Natural killer cell (primary cell): ENCODE data around the gene C1orf115.

GRCh38 chr1:214475976-214476997 is 75.1 kb downstream of the PTPN14 start:
- PRO-cap: no peak

DNA sequence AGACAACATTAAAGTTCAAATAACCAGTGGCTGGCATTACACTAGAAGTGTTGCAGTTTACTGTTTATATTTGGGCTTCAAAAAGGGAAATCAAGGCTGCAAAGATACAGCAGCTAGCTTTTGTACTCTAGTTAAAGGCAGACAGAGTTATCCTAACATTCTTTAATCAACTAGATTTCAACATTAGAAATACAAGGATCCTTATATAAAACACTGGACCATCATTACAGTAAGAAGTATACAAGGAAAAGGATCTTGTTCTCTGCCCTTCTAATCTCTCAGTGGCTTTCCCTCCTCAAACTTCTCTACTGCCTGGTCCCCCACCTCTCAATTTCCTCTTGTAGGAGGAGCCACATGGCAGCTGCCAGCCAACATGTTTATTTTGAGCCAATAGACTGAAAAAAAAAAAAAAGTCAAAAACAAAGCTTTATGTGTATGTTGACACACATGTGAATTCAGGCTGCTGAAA is 3.9 kb downstream of the PTPN14 start:
- PRO-cap: no peak

DNA sequence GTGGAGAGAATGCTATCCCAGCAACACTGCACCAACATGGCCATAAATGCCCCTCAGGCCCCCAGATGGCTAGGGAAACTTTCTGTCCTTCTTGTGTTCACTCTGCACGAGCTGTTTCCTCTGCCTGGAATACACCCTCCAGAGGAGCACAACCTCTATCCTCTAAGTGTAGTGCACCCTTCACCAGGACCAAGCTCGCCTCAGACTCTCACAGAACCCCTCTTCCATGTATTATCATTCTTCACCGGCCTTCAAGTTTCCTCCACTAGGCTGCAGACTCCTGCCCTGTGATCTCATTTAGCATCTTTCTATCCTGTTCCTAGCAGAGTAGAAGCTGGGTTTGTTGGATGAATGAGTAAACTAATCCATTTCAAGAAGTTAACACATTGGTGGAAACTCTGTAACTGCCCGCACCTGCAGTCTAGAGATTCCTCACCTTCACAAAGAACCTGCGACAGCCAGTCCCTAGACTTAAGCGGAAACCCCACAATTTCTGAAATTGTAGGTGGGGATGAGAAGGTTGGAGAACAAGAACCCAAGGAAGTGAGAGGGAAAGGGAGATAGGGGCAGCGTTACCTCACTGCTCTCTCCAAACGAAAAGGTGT is 1.4 kb downstream of the PTPN14 start:
- PRO-cap: no peak

DNA sequence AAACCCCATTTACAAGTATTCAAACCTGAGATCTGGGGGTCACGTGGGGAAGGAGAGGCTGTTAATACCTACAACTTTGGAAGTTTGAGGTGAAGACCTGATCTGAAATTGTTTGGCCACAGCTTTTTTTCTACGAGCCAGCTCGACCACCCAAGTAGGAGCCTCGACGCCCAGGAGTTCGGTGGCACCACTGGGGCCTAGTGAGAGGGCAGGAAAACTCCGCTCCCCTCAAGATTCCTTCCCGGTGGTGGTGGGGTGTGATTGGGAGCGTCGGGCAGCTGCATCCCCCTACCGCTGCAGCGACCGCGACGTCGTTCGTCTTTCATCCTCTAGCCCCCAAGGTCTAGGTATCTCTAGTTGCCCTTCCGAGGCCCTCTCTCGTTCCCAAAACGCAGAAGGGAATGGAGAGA is 903 bp downstream of the PTPN14 start:
- PRO-cap: no peak

DNA sequence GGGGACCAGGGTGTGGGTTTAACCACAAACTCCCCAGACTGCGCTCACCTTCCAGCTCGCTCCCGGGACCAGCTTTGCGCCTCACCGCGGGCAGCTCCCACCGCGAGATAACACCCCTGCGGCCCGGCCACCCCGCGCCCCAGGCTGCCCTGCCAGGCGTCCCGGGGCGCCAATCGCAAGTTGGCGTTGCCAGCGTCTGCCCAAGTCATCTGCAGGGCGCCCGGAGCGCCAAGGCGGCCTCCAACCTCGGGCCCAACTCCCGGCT is 566 bp downstream of the PTPN14 start:
- PRO-cap: no peak

- PRO-cap: no peak
These were observed 38.8 kb downstream of the CENPF start for GRCh38 chr1:214641666-214642313.

DNA sequence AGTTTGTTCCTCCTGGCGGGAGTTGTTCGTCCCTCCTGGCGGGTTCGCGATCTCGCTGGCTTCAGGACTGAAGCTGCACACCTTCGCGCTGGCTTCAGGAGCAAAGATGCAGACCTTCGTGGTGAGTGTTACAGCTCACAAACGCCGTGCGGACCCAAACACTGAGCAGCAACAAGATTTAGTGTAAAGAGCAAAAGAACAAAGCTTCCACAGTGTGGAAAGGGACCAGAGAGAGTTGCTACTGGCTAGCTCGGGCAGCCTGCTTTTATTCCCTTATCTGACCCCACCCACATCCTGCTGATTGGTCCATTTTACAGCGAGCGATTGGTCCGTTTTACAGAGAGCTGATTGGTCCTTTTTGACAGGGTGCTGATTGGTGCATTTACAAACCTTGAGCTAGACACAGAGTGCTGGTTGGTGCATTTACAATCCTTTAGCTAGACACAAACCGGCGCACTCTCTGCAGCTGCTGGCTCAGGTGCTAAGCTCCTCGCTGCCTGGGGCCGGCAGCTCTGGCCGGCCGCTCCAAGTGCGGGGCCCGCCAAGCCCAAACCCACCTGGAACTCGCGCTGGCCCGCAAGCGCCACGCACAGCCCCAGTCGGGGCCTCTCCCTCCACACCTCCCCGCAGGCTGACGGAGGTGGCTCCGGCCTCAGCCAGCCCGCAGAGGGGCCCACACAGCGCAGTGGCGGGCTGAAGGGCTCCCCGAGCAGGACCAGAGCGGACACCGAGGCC is 172.8 kb upstream of the KCTD3 start:
- PRO-cap: no peak

DNA sequence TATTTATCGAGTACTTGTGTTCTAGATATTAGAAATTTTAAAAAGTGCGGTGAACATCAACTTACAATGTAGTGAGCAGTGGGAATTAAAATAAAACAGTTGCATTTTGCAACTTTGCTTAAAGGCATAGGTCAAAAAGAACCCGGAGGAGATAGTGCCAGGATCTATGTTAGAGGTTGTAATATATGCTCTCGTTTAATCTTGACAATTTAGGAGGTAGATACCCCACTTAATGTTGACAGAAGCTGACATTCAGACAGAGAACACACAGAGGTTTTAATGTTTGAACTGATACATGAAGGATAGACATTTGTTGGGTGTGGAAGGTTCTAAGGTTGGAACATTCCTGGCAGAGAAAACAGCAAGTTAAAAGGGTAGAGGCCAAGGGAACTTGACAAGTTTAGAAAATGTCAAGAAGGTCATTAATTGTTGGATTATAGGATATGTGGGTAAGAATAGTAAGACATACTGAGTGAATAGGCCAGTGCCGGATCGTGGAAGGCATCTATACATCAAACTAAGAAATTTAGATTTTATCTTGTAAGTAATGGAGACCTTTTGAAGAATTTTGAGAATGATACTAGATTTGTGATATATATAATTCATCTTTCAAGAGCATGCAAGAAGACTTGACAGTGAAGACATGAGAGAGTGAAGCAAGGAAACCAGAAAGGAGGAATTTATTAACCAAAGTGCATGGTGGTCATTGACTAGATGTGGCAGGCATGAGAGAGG is 42.0 kb downstream of the KCTD3 start:
- PRO-cap: no peak

DNA sequence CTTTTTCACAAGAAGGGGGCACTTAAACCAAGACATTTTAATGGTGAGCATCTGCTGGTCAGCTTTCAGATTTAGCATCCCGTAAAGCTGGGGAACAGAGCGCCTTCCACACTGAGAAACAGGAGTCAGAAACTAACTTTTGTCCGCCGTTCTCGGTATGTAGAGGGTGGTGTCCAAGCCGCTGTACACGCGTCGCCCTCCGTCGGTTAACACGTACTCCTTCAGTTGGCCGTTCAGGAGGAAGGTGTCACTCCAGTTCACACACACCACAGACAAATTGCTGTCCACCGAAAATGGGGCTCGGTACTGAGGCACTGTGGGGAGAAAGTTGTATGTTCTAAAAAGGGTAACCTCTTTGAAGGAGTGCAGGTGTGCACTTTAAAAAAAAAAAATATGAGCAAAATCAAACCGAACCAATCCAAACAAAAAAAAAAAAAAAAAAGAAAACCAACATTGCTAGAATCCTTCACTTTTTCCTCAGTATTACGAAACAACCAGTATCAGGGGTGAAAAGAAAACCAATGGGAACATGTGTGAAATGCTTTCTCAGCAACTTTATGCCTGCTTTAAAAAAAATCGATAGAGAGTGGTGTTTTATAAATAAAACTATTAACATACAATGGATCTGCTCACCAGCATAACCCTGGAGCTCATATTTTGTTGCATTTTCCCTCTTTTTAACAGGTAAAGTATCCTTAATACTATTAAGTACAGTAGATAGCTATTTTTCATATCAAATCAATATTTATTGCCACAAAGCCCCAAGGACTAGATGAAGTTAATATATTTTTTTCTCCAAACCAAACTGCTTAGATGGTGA is 73.5 kb downstream of the KCTD3 start:
- PRO-cap: no peak

DNA sequence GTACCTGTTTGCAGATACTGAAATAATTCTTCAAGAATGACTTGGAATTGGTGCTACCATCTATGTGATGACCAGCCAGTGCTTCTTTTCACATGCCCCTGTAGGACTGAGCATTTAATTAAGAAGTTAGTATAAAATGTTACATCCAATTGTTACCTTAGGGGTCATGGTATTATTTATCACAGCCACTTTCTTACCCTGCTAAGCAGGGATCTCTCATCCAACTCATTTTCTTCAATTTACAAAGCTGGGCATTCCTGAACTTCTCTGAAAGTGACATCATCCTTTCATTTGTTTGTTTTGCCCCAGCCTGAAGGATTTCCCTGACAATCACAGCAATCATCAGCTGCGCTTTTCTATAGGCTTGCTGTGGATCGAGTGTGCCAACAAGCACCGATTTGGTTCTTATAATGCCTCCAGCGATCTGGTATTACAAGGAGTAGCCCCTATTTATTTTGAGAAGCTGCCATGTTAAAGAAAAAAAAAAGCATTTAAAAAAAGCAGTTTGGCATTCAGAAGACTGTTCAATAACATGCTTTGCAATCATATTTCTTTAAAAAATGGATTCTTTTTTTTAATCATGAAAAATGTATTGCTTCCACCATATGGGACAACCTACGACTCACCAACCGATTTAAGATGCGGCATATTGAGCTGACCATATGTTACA is 240.2 kb downstream of the USH2A start:
- PRO-cap: no peak

DNA sequence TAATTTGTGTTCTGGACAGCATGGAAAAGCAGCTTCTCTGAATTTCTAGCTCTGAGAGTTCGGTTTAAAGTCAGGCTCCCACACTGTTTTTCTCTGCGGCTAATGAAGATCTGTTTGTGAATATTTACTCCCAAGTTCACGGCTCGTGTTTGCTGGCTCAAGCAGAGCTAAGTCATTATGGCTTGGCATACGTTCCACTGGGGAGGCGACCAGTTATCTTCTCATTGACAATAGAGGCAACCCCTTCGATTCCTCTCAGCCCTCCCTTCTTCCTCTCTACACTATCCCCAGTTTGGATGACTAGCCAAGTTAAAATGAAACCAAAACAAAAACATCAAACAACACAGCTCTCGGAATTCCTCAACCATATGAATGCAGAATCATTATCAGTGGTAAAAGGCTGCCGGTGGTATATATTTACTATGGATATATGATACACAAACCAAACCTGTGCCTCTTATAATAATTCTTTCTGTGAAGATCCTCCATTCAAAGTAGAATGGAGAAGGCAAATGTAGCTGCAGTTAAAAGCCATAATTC is 108.1 kb upstream of the USH2A start:
- PRO-cap: no peak

- PRO-cap: no peak
These were observed 122.4 kb downstream of the ESRRG start for GRCh38 chr1:216600491-216601627.

DNA sequence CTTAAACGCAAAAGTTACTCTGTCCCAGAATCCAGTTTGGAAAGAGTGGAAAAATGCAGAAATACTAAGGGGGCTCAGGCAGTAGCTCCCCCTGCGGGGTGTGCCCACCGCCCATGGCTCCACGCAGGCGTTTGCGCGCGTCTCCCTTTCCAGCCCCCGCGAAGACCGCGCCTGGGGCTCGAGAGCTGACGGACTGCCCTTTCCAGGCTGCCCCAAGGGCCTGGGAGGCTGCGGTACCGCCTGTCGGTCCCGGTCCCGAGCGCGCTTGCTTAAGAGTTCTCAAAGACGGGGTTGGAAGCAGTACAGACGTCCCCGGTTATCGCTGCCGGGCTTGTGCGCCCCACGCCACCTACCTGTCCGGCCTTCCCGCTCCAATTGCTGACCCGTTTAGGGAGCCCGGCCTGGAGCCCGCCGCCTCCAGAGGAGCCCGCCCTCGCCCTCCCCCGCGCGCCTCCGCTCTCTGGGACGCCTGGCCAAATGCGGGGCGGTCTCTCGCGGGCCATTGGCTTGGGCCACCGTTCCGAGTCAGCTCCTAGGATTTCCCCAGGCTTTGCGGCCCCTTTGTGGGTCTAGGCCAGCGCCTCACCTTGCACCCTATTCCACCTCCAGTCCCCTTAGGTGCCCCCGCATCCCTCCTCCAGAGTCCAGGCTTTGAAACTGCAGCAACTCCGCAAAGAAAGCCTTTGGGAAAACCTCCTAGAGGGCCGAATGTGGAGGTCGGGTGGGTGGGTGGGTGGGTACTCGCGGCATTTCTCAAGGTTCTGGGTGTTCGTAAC is 414.3 kb upstream of the ESRRG start:
- PRO-cap: no peak

DNA sequence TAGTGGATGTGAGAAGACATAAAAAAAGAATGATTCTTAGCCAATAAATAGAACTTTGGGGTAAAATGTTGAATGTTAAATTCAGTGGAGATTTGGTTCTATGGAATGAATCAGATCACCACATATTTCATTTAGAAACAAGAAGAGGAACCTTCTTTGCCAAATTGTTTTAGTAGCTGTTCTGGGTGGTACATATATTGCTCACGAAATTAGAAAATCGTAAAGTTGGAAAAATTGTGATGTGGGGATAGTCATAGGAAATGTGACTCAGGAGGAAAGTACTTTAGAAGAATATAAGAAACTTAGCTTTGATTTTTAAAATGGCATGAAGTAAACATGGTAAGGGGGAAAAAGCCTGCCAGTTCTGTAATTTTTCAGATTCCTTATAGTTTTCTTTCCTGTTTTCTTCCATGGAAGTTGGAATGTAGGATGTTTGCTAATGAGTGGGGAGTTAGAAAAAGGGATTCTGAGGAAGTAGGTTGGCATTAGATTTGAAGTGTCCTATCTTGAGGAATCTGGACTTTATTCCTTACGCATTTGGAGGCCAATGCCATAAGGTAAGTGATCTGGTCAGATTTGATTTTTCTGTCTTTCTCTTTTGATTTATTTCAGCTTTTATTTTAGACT is 27.5 kb downstream of the RRP15 start:
- PRO-cap: no peak

- PRO-cap: no peak
These were observed 1.5 kb downstream of the TGFB2 start for GRCh38 chr1:218346557-218347210.

DNA sequence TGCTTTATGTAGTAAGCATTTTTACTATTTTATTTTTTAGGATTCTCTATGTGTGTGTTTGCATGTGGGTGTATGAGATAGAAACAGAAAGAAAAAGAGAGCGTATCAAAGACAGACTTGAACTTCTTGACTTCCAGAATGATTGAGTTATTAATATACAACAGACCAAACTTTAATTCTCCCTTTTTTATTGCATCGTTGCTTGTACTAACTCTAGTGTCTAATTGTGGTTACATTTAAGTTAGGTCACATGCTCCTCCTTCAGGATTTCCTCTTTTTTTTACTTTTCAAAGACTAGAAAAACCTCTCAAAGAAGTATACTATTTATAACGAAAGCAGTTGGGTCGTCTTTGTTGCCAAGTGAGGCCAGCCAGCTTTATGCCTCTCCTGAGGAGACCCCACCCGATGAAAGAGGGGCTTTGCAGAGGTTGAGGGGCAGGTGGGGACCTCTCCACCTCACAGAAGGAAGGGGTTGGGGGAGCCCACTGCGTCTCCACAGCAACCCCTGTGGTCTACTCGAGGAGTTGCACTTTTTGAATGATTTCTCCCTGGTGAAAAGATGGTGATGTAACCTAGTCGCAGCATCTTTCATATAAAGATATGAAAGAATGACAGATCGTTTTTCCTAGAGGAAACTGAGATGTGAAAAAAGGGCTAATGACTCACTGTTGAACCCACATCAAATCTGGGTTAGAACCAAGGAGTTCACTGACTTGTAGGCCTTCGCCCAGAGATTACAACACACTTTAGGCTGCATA is 6.3 kb downstream of the TGFB2 start:
- PRO-cap: no peak

DNA sequence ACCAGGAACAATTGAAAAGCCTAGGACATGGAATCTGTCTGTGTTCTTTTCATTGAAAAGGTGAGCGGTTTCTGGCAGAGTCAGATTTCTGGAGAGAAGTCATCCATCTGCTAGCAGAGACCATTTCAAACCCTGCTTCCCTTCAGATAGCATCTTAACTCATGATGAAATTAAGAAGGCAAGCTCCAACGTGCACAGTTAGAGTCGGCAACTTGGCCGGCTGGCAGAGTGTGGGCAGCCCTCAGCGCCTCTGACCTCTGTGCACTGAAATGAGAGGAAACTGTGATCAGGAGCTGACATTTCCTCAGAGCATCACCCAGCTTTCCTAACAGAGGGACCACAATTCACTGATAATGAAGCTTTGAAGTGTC is 144.9 kb upstream of the ZC3H11B start:
- PRO-cap: no peak

DNA sequence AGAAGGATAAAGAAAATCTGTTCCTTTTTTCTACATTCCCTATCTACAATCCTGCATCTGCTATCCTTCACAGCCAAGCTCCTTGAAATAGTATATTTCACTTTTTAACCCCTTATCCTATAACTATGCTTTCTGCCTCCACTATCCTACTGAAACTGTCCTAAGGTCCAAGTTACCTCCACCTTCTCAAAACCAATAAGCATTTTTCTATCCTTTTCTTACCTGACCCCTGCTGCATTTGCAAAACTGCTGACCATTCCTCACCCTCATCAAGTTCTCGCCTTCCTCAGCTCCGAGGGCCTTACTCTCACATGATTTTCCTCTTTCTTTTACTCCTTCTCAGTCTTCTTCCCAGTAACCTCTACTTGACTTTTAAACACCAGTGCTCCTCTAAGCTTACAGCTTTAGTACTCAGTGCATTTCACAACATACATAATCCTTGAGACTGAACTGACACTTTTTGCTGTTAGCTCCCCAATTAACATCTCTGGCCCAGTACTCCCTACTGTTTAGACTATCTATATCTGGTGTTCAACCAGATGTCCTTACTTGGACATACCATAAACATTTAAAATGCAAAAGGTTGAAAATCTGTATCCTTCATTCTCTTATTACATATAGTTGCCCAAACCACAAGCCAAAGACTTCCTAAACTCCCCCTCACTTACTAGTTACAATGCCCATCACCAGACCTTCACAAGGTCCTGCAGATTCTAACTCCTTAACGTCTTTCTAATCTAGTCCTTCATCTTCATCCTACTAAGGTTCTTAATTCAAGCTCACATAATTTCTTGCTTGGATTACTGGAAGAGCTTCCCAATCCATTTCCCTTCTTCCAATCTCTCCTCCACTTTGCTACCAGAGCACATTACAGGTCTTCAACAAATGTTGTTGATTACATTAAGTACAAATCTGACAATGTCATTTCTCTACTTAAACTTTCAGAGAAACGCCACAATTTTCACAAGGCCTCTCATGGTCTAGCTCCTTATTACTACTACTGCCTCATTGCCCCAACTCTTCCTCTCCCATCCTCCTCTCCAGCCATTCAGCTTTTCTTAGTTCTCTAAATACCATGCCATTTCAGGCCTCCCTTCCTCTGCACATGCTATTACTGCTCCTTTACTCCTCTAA is 2.0 kb downstream of the RAB3GAP2 start:
- PRO-cap: no peak

- PRO-cap: no peak
These were observed 31.3 kb downstream of the MARK1 start for GRCh38 chr1:220559026-220559860.

DNA sequence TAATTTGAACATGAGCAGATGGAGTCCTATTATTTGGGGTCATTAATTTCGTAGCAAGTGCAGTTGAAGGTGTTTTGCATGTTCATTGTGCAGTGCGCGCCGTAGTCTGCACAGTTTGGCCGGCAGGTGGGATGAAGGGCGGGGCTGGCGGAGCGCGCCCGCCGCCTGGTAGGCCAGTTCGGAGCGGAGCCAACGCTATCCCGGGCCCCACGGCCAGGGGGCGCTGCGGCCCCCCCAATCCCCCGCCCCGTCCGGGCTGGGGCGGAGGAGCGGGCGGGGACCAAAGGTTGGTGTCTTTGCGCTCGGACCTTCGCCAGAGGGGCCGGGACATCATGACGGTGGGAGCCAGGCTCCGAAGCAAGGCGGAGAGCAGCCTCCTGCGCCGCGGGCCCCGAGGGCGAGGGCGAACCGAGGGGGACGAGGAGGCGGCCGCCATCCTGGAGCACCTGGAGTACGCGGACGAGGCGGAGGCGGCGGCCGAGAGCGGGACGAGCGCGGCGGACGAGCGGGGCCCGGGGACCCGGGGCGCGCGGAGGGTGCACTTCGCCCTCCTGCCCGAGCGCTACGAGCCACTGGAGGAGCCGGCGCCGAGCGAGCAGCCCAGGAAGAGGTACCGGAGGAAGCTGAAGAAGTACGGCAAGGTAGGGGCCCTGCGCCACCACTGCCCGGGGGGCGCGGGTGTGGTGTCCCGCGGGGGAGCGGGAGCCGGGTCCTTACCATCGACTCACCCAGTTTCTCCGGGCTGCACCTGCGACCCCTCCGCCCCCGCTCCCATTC is at the start of gene C1orf115:
TSS of gene C1orf115 (plus strand) at position 293 of the 777 bp plus-strand sequence.
- PRO-cap: no peak